Pulmonary lymph node (tissue), 1 donor: Measurements from ENCODE around the genes NLRP3, OR2T12, OR14C36, OR2T34 and ZNF672.

- PRO-cap: no peak
These were observed 71.6 kb upstream of the ZNF124 start for GRCh38 chr1:247243433-247243897.

GRCh38 chr1:247332483-247332655 lies 702 bp upstream of the ZNF496 start:
- PRO-cap: no peak

DNA sequence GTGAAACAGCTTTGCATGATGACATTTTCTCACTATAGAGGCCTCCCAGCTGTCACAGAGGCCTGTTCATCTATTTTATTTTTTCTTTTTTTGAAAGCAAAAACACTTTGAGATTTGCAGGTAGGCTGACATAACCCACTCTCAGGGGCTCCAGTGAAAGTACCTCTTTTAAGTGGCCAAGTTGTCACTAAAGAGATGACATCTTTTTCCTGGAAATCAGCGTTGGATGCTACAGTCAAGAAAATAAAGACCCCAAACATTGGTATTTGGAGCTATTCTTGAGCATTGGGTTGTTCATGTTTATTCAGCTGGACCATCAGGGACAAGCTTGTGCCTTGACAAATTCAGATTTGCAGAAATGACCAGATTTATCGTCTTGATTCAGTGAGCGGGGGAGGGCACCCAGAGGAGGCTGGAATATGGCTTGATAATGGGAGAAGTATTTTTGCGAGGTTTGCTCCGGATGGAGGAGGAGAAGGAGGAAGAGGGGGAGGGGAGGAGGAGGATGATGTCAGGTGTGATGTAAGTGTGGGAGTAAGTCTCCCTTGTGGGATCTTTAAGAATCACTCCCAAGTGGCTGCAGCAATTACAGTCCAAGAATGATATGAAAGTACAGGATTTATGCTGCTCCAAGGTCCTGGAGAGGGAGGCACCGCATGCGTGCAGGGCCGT lies 5.4 kb upstream of the ZNF496 start:
- PRO-cap: no peak

- PRO-cap: no peak
These were observed 8.8 kb upstream of the NLRP3 start for GRCh38 chr1:247406982-247407735.

DNA sequence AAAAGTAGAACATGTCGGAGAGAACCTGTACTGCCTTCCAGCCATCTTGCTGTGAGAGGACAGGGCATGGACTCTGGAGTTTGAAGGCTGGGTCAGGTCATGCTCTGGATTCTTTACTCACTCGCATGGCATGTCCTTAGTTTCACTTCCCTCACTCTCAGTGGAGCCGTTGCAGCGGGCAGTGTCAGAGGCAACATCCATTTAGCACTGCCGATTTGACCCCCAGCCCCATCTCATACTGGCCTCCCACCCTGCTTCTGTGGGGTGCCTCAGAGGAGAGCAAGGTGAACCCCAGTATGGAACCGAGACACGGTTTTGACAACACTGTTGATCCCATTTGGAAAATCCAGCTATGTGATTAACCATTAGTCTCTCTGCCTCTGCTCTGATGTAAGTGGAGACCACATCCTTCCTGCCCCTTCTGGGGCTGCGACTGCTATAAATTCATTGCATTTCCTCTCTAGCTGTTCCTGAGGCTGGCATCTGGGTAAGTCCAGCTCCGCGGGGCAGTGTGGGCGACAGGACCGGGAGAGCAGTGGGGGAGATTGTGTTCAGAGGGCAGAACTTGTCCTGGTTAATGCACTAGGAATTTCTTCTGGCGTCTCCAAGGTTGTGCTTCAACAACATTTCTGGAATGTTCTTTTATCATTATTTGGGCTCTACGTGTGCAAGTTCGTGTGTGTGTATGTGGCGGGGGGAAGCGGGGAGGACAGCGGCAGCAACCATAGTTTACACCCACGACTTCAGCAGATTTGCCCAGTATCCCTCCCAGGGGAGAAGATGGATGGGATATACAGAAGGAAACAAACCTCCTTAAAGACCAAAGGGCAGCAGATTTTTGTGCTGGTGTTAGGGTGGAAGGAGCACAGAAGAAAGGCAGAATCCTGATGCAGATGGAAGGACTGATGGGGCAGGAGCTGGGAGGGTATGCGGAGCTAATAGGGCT lies at the start of gene NLRP3:
Gene NLRP3 (plus strand): TSS at position 467 of the 946 bp plus-strand sequence.
- PRO-cap: unidirectional peak, plus-strand start at position 467 of the sequence; unidirectional peak, plus-strand start at position 688 of the sequence

- PRO-cap: bidirectional peak, plus-strand start at chr1:247639590, minus-strand start at chr1:247639430
These were observed 22.4 kb downstream of the OR14L1P start for GRCh38 chr1:247639158-247639933.

- PRO-cap: unidirectional peak, plus-strand start at chr1:247937088
These were observed 11.6 kb upstream of the OR2L8 start for GRCh38 chr1:247936919-247937667.

DNA sequence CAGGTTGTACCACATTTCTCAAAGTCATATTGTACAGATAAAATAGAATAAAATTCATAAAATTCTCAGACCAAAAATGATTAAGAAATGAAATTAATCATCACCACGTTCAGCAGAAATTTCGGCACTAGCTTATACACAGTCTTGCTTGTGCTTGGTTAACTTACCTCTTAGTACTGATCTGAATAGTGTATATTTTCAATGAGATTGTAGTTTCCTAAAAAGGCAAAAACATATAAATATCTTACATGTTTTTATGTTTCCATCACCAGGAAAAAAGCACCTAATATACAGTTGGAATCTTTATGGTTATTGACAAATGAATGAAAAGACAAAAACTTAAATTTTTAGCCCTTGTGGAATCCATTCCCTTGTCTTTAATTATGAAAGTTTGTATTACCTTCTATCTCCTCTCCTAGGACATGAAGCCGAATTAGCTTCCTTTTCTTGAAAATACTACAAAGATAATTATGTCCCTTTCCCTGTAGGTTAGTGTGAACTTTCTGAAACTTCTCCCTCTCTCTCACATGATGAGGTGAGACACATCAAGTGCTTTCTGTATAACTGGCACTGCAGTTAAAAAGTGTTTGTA lies at the start of gene OR2T12:
Gene OR2T12 (minus strand): TSS at position 246 of the 592 bp plus-strand sequence.
- PRO-cap: no peak

- PRO-cap: no peak
These were observed at the start of gene OR14C36 for GRCh38 chr1:248348563-248348896. OR14C36 (plus strand) TSS chr1:248348775.

DNA sequence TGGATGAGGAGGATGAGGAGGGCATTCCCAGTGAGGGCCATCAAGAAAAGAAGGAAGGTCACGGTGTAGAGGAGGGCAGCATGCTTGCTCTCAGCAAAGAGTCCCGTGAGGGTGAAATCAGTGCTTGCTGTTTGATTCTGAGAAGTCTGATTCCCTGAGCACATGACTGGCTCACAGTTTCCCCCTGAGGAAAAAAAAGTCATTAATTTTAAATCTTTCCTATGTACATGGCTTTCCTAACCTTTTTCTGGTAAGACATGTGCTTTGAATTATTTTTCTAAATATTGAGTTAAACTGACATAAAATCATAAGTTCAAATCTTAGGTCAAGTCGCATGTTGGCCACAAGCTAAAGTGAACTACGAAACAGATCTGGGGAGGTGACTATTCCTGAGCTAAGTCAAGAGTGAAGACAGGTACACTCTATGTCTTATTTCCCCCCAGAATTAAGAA lies at the start of gene OR2T34:
Gene OR2T34 (minus strand): TSS at position 164 of the 452 bp plus-strand sequence.
- PRO-cap: no peak

DNA sequence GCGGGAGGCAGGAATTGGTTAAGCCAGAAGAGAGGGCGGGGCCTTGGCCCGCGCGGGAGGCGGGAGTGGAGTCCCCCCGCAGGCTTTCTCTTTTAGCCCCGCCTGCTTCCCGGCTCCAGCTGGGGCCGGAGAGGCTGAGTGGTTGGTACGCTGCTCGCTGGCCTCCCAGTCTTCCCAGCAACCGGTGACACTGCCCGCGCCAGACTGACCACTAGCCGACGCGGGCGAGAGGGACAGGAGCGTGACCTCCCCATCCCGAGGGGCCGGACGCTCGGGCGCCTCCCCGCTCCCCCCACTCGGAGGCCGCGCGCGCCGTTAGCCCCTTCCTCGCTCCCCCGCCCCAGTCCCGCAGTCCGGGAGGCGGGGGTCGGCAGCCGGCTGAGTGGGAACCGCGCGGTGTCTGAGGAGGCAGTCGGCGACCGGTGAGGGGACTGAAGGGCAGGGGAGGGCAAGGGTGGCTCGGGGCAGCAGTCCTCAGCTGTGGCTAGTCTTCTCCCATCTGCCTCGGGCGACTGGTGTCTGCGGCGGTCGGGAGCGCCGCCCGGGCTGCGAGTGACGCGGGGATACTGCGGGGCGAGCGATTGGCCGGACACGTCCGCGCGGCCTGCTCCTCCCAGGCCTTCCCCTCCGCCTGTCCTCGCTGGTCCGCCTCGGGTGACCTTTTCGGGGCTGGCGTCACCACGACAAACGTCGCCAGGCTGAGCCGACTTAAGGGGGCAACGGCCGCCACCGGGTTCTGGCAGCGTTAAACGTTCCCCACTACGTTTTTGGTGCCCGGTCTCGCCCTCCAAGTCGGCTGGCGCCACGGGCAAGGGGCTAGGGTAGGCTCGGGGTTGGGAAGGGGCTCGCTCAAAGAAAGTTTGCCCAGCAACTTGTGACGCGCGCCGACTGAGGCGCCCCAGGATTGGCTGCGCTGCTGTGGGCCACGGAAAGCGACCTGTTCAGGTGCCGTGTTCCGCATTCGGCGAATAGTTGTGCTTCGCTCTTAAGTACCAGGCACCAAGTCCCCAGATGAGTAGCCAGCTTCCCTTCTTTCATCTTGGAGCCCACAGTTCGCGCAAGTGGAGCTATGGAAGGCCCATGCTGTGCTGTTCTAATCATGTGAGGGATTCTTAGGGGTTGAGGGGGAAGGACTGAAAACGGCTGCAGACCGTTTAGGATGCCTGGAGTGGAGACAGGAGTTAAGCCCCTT lies at the start of gene ZNF672:
Gene ZNF672 (plus strand): TSS at position 95 of the 1,192 bp plus-strand sequence.
- PRO-cap: bidirectional peak, plus-strand start at position 118 of the sequence, minus-strand start outside the sequence; unidirectional peak, plus-strand start at position 351 of the sequence; bidirectional peak, plus-strand start at position 657 of the sequence, minus-strand start at position 636 of the sequence; bidirectional peak, plus-strand start at position 960 of the sequence, minus-strand start at position 963 of the sequence

DNA sequence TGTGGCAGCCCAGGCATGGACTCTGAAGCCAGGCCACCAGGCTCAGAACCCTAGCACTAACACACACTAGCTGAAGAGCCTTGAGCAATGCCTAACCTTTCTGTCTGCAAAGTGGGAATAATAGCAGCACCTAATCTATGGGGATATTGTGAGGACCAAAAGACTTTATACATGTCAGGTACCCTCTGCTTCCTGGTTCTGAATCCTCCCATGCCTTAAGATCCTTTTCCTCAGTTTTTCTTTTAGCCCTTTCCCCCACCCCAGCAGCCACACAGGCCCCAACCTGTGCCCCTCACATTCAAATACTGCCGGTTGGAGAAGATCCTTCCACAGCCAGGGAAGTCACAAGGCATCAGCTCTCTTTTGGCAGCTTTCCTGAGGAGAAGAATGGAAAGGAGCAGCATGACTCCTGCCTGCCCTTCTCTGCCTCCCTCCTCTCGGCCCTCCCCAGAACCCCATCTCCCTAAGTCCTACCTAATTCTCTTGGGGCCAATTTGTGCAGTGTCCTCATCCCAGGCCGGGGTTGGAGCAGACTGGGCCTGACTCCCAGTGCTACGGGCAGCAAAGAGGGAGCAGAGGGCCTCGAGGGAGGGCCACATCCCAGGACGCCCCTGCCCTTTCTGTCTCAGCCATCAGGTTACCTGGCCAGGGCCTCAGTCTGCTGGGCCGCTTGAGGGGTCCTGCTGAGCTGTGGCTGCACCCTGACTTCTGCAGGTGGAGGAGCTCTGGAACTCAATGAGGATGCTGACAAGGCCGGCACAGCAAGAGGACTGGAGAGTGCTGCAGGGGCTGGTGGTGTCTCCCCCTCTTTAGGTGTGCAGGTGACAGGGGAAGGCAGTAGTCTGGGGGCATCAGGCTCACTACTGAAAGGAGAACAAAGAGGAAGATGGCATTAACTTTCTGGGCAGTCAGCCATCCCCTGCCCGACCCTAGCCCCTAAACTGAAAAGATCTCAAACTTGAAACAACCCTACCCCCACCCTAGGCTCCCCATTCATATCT lies 3.5 kb downstream of the ZNF692 start:
- PRO-cap: no peak

DNA sequence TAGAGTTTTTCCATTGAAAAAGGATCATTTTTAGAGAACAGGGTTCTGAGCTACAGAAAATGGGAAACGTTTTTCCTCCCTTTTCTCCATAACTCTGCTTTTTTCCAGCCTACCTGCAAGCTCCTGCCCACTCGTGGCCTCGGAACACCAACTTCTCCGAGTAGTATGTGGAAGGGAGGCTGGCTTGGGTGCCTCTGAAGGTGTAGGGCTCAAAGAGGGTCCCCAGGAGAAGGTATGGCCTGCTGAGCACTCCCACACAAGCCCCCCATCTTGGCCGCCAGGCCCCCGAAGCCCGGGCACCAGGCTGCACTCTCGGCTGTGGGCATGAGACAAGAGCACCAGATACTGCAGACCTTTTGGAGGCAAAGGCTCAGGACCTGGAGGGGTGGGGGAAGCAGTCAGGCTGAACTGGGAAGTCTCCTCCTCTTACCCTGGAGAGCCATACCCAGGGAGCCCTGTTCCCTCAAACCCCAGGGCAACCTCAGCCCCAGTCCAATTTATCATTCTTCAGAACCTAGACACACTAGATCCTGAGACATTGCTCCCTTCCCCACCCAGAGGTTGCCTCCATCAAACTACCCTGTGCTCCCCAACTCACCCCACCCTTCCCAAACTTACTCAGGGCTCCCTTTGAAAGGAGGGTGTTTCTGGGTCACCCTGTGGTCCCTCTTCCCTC lies 1.6 kb downstream of the ZNF692 start:
- PRO-cap: no peak

GRCh38 chr1:248913974-248914339 lies 7.9 kb downstream of the PGBD2 start:
- PRO-cap: no peak